Smooth muscle cell (in vitro differentiated cells): ENCODE results near the genes THOC2 and TEX13D.

DNA sequence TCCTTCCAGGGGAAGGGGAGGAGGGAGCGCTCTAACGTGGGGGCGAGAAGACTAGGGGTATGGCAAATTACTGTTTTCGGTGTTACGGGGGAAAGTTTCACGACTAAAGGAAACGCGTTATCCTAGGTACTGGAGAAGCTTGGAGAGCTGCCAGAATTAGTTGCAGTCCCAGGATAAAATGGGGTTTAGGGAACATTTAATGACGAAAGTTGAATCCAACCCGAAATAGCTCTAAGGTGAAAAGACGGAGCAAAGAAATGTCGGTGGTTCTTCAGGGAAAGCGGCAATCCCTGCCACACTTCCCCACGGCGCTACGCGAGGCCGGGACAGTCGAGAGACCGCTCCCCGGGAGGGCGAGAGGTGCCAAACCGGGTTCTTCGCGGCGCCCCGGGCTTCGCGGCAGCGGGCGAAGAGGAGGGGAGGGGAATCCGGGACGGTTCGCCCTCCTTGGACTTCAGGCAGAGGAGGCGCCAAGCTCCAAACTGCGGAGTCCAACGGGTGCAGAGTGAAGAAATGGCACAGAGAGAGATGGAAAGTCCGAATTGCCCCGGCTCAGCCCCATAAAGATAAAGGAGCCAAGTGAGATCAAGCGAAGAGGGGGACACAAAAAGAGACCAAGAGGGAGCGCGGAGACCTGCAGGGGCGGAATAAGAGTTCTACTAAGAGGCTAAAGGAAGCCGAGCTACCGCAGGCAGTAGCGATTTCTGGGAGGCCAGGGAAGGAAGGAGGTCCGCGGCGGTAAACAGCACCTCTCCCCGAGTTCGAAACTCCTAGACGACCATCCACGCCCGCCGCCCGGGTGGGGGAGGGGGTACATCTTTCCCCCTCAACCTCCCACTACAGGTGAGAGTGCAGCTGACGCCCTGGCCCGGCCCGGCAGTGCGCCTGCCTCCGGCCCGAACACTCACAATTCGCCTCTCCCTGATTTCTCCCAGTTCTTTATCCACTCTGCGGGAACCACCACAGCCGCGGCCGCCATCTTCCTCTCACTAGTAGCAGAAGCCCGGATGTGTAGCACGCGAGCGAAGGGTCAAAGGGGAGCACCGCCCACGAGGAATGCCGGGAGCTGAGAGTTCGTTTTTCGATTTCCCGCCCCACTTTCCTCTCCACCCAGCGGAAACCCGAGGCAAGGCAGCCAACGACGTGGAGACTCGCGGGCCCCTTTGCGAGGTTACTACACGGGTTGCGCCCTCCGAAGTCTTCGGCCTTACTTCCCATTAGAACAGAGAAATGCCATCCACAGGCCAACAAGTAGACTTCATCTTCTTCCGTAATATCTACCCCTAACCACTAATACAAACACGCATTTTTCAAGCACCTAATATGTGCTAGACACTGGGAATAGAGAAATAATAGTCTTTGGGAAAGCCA lies at the start of gene THOC2:
Gene THOC2, minus strand, starts transcription at position 1,009 of the 1,371 bp plus-strand sequence.
- RAMPAGE, long total RNA, result start-site peak on the minus strand centred at position 992 of the sequence, 17 bp wide, 91 and 168 reads in 2 replicates

GRCh38 chrX:123822931-123823457 lies 36.9 kb upstream of the XIAP start:
- RAMPAGE, long total RNA, result no peak

DNA sequence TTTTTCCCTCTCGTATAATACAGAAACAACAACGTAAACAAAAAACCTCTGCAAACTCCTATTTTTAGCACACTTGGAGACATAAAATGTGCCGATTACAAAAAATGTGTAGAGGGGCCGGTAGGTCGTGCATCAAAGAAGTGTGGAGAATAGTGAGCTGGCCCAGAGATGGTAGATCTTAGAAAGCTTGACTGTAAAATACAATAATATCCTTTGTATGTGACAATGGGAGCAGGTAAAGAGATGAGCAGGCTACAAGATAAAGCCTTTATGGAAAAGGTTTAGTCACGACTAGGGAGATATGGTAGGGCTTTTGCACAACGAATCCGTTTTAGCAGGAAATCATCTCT lies 33.4 kb downstream of the STAG2 start:
- RAMPAGE, long total RNA, result no peak

- RAMPAGE, long total RNA, result no peak
Observed at GRCh38 chrX:124090396-124090960, 129.0 kb downstream of the STAG2 start.

DNA sequence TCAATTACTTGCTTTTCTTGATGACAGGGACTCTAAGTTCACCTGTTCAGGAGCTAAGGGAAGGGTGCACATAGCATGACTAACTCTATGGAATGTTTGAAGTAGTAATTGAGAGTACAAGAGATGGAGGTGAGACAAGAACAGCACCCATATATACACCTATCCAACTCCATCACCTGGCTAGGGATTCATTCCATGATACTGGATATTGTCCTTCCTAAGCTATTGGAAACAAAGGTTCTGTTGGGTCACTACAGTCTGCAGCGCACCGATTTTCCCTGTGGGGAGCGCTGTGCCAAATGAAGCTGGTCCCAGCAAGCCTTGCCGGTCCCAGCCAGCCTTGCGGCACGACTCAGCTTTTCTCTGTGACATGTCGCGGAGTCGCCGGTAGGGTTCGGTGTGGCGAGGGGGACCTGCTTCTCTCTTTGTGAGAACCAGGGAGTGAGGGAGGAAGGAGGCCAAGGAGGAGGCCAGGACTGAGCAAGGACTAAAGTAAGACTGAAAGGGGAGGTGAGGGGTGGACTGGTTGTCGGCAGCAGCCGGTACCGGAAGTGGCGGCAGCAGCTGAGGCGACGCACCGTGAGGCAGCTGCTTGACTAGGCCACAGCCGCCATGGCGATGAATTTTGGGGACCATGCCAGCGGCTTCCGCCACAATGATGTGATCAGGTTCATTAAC lies at the start of gene TEX13D:
Gene TEX13D, plus strand, starts transcription at position 355 of the 678 bp plus-strand sequence.
- RAMPAGE, long total RNA, result no peak

GRCh38 chrX:125203101-125203481 lies 116.6 kb upstream of the TEX13C start:
- RAMPAGE, long total RNA, result no peak

GRCh38 chrX:125206060-125206678 lies 113.5 kb upstream of the TEX13C start:
- RAMPAGE, long total RNA, result no peak

DNA sequence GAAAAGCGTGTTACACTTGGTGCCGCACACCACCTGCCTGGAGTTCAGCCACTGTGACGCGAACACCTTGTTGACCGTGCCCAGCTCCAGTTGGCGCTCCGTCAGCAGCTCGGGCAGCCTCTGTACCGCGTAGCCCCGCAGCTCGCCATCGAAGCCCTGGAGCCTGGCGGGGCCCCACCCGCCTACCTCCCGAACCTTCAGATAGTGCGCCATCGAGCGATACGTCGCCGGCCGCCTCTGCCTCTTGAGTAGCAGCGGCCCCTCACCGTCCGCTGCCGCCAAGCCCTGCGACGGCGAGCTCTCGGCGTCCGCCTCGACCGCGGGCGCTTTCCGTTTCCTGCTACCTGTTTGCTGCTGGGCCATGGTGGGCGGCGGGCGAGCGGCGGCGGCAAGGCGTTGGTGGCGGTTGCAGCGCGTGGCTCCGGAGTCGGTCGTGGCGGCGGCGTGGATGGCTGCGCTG lies 338 bp downstream of the DCAF12L1 start:
- RAMPAGE, long total RNA, result no peak

- RAMPAGE, long total RNA, result no peak
Observed at GRCh38 chrX:129193416-129193812, 329.9 kb downstream of the SMARCA1 start.

DNA sequence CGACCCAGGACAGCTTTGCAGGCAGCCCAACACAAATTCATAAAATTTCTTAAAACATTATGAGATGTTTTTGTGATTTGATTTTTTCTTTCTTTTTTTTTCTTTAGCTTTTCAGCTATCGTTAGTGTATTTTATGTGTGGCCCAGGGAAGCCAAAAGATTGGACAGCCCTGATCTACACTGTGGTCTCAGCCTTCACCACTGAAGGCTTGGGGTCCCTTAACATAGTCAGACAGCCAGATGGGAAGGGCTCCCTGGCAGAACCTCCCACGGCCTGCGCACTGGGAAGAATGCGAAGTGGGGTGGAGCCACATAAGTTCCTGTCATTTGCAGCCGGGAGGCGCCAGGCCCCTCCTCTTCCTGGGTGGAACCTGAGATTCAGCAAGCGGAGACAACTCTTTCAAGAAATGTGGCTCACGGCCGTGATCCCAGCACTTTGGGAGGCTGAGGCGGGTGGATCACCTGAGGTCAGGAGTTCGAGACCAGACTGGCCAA lies 50.9 kb downstream of the APLN start:
- RAMPAGE, long total RNA, result no peak

DNA sequence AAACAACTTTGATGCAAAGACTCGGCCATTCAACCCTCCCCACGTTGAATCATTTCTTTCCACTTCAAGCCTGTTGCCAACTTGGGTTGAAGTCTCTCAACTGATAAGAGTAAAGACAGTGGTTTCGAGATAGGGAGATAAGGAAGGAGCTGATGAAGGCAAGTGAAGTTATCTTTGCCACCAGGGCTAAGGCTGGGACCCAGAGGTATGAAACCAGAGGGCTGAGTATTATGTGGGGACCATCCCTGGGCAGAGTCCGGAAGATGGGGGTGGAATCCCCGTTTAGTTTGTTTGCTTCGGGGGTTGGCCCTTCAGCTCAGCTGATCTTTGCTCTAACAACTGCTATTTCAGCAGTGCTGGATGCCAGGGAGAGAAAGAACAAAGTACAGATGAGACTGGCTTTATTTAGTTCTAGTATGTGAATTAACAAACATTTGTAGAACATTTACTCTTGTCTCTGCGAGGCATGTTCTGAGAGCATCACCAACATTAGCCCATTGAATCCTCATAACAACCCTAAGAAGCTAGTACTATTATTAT lies 2.2 kb upstream of the XPNPEP2 start:
- RAMPAGE, long total RNA, result no peak

- RAMPAGE, long total RNA, result no peak
Observed at GRCh38 chrX:129793318-129794126, 13.8 kb downstream of the SASH3 start.

- RAMPAGE, long total RNA, result no peak
Observed at GRCh38 chrX:129830869-129831242, 12.8 kb downstream of the ZDHHC9 start.

GRCh38 chrX:129931558-129932037 lies 25.6 kb downstream of the UTP14A start:
- RAMPAGE, long total RNA, result no peak

GRCh38 chrX:129979939-129980375 lies 2.5 kb upstream of the BCORL1 start:
- RAMPAGE, long total RNA, result no peak

DNA sequence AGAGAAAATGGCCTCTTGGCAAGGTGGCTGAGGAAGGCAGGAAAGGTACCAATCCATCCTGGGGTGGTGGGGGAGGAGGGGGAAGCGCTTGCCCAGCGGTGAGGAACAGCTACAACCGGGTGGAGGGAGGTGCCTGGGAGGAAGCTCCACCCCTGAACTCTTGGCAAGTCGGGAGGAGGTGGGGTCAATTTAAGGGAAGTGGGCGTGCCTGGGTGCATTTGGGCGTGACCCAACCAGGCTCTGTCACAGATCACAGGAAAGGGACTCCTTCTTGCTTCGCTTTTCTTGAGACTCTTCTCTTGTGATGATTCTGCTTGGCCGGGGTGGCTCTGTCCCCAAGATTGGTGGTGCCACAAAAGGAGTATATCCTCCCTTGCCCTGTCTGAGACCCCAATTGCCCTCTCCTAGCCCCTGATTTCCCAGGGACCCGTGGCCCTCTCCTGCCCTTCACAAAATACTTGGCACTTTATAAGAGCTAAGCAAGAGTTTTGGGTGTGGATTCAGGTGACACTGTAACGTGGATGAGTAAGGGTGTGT lies 41.8 kb downstream of the BCORL1 start:
- RAMPAGE, long total RNA, result no peak

- RAMPAGE, long total RNA, result no peak
Observed at GRCh38 chrX:130066863-130067236, 43.4 kb downstream of the ELF4 start.

DNA sequence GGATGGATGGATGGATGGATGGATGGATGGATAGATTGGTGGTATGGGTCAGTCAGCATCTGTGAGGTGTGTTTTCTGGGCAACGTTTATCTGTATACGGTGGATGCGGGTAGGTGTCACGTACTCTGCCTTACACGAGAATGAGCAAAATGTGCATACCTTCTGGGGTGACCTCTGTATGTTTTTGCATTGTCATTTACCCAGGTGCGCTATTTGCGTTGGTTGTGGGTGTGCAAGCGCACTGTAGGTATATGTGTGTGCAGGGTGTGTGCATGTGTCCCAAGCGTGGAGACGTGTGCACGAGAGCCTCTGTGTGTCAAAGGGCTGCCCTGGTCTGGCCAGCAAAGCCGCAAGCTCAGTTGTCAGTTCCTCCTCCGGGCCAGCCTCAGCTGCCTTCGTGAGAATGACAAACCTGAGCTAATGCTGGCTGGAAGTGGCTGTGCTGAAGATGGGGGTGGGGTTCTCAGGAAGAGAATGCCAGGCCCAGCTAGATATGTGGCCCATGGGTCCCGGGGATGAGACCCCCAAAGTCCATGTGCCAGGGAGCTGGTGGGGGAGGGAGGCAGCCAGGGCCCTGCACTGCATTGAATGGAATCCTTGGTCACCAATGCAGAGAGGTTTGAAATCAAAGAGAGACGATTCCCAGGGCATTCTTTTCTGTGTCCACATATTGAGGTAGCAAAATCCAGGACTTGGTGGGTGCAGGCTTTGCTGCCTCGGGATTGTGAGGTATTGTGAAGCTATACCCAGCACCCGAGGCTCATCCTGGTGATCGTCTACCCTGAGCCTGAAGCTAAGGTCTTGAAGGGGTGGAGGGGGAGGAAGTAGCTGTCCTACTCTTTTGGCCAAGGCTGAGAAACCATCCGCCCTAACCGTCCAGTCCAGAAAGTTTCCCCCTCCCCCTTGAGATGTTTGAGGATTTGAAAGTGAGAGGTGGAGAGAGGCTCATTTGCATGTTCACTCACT lies 26.2 kb downstream of the ELF4 start:
- RAMPAGE, long total RNA, result no peak

- RAMPAGE, long total RNA, result no peak
Observed at GRCh38 chrX:130097523-130098232, 12.6 kb downstream of the ELF4 start.

DNA sequence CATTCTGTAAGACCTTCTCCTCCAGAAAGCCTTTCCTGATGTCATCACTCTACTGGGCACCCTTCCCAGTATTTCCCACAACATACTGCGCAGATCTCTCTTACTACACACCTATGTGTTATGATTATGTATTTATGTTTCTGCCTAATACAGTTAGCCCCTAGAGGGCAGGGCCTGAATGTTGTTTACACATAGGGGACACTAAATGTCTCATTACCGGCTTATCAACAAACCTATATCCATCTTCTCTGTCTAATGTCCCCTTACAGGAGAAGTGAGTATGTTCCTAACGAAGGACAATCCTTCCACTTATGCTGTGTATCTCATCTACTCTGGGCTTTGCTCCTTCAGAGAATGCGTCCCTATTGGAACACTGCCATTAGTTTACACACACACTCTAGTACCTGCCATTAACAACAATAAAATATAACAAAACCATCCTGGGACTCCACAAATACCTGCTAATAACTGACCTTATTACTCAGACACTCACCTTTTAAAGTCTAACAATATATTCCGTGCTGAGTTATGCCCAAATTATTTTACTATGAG lies 21.0 kb downstream of the AIFM1 start:
- RAMPAGE, long total RNA, result no peak